CD14-positive monocyte (primary cell): ENCODE measurements around the gene ARHGAP6.

- CAGE, long polyA plus RNA, result no peak
Measured at GRCh38 chrX:11191587-11192377, 80.7 kb downstream of the HCCS start.

GRCh38 chrX:11422906-11424167, 130.1 kb downstream of the AMELX start:
- CAGE, long polyA plus RNA, result no peak

GRCh38 chrX:11665572-11666519, at the start of gene ARHGAP6:
TSS of gene ARHGAP6 (minus strand) at chrX:11665920.
- CAGE, long polyA plus RNA, result no peak

- CAGE, long polyA plus RNA, result no peak
Measured at GRCh38 chrX:12947121-12947626, 27.7 kb upstream of the TMSB4X start.

DNA sequence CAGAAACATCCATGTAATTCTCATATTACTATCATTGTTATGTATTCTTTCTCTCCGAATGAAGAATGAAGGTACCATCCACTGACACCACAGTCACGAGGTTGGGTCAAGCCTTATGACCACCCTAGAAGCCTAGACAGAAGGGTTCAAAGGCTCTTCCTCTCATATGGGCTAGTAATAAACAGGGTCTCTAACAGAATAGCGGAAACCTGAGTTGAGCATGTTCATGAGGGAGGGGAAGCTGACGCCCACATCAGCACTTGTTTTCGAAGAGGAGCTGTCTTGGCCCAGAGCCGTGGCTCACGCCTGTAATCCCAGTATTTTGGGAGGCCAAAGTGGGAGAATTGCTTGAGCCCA, 21.6 kb upstream of the TMSB4X start:
- CAGE, long polyA plus RNA, result no peak

DNA sequence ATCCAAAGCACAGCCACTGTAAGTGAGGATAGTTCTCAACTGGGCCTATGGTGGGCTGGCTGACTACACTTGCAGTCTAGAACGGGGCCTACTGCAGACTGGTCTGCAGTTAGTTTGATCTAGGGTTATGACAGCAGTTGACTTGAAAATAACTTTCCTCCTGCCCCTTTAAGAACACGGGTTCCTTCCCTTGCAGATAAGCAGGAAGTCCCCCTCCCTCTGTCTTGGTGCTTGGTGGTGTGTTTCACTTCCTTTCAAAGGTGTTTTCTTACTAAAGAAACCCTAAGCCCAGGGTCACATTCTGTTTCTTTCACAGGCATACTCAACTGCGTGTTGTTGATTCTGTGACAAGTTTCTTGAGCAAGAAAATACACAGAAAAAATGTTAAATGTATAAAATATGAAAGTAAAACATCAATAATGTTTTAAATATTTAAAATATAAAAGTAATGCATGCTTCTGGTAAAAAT, 18.0 kb upstream of the TMSB4X start:
- CAGE, long polyA plus RNA, result no peak

DNA sequence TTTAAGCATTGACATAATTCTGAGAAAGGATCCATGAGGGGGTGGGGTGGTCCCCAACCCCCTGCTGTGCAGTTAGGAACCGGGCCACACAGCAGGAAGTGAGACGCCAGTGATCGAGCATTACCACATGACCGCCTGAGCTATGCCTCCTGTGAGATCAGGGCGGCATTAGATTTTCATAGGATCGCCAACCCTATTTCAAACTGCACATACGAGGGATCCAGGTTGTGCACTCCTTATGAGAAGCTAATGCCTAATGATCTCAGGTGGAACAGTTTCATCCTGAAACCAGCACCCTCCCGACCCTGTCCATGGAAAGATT, 7.2 kb upstream of the TMSB4X start:
- CAGE, long polyA plus RNA, result no peak

GRCh38 chrX:12970571-12971295, 4.2 kb upstream of the TMSB4X start:
- CAGE, long polyA plus RNA, result no peak

- CAGE, long polyA plus RNA, result no peak
Measured at GRCh38 chrX:12977190-12977736, 2.4 kb downstream of the TMSB4X start.

- CAGE, long polyA plus RNA, result no peak
Measured at GRCh38 chrX:12981955-12982376, 7.1 kb downstream of the TMSB4X start.

DNA sequence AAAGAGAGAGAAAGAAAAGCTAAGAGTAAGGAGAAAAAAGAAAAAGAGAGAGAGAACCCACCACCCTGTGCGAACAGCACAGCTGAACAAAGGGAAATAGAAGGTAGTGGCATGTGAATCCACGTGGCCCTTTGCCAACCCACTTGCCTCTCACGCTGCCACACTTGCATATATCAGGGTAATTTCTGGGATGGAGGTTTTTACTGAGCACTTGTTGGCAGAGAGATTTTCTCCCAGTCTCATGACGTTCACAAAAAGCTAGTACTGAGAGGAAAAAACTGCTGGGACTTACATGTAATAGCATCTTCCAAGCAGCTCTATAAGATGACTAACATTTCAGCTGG, 31.1 kb downstream of the TMSB4X start:
- CAGE, long polyA plus RNA, result no peak

DNA sequence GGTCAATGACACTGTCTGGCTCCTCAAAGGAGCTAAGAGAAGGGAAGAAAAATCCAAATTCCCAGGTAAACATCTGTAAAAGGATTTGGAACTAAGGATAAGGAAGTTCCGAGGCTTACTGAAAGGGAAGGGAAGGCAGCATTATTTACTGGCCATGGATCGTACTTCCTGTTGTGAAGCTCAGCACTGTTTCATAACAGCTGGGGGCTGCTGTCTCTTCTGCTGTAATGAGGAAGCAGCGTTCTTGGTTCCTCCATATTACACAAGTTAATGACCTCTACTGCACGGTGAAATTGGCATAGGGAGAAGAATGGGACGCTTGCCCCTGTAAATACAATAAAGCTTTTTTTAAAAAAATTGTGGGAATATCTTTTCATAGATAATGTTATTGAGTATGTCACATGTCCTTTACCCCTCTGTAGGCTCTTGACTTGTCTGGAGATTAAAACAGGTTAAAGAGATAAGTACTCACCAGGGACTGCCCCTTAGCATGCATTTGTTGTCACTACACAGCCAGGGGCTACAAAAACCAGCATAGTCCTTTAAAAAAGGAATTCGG, 30.6 kb downstream of the FAM9C start:
- CAGE, long polyA plus RNA, result no peak

- CAGE, long polyA plus RNA, result no peak
Measured at GRCh38 chrX:13167214-13167875, 122.9 kb upstream of the FAM9C start.

- CAGE, long polyA plus RNA, result no peak
Measured at GRCh38 chrX:13260525-13260927, 59.3 kb downstream of the ATXN3L start.

- CAGE, long polyA plus RNA, result no peak
Measured at GRCh38 chrX:13669114-13669704, 16.3 kb downstream of the TCEANC start.

GRCh38 chrX:13742577-13743238, 8.2 kb downstream of the OFD1 start:
- CAGE, long polyA plus RNA, result no peak

GRCh38 chrX:14454337-14454814, 75.0 kb upstream of the GLRA2 start:
- CAGE, long polyA plus RNA, result no peak

- CAGE, long polyA plus RNA, result no peak
Measured at GRCh38 chrX:15299978-15300624, 15.3 kb downstream of the ASB11 start.

DNA sequence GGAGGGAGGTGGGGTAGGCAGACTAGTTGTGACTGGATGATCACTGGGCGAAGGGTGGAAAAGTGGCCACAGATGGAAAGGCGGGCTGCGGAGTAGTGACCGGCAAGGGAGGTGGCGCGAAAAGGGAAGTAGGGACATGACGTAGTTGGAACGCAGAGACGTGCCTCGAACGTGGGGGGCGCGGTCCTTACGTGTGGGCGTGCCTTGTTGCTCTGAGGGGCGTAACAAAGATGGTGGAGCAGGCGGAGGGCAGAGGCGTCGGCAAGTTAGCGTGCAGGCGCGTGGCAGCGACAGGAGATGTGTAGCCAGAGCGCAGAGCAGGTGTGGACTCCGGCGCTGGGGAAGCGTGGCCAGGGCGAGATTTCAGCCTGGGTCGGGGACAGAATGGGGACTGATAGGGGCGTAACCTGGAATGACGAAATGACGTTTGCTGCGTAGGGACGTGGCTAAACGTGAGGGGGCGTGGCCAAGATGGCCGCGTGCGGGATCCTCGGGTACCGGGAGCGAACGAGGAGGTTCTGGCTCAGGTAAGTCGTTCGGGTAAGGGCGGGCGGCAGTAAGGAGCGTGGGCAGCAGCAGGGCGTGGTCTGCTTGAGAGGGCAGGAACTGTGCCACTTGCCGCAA, 10.8 kb upstream of the CLTRN start:
- CAGE, long polyA plus RNA, result no peak

DNA sequence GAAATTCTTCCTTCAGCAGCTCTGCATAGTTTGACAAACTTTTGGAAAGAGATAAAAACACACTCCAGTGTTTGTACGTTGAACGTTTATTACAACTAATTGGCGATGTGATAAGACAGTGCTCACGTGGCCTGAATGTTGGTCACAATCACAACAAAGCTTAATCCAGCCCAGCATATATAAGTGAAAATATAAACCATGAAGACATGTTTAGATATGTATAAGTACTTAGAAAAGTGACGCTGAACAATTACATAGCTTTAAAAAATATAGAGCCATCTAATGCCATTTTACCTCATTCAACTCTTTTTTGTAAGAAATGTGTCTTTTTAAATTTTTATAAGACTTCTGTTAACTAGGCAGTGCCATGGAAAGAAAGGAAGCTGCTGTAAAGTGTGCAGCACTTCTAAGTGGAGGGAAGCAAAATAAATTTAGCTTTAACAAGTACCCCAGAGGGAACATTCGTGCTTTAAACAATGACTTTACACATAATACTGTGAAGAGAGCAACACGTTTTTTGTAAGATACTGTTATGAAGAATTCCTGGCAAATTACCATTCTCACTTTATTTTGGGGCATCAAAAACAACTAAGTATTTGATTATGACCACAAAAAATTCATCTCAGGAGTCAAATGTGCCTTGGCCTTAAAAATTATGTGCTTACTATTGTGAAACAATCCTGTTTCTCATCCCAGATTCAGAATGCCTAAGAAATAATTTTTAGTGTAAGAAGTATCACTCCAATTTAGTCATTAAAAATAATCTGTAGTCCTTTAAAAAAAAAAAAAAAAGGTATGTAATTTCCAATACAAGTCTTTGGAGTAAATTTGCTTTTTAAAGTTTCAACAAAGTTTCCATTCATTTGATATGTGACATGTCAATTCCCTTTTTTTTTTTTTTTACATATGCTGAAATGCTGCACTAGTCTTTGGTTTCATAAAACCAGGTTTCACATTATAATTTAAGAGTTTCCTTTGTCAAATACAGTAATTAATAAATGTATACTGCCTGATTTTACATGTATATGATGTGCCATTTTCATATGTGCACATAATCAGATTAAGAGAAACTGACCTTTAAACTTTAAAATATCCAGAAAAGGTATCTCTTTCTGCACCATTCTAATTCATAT, 28.2 kb downstream of the AP1S2 start:
- CAGE, long polyA plus RNA, result no peak